ENCODE results near the genes XAGE2, SPANXN5, GPR173, KANTR, ALAS2 and PAGE2B.

GRCh38 chrX:52368850-52369291, at the start of gene XAGE2:
Gene XAGE2 (plus strand): TSS chrX:52369021.
- RRBS: no CpG with 5 or more reads among the region's 19 CpGs

DNA sequence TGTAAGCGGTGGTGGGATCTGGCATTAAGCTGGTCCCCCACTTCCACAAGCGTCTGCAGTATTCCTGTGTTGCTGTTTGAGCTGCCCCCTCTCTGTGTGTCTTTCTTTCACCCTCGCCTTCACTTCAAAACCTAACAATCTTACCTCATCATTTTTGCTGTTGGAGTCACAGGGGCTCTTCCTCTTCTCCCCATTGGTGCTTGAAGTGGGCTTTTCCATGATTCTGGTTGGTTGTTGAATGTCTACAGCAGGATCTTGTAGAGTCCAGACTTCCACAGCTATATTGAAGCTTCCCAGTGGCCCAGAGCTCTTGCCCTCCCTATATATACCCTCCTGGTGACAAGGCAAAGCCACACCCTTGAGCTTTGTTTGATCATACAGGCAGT, at the start of gene SPANXN5:
TSS of gene SPANXN5 (minus strand) at position 298 of the 386 bp plus-strand sequence.
- RRBS: no CpG with 5 or more reads among the region's 3 CpGs

- RRBS: 5% methylated on average over 9 of the region's 44 CpGs
These were observed at the start of gene GPR173 for GRCh38 chrX:53048092-53049299. Gene GPR173 (plus strand): TSS chrX:53048789.

- RRBS: no CpG with 5 or more reads among the region's 2 CpGs
These were observed 7.0 kb downstream of the GPR173 start for GRCh38 chrX:53055573-53056025.

DNA sequence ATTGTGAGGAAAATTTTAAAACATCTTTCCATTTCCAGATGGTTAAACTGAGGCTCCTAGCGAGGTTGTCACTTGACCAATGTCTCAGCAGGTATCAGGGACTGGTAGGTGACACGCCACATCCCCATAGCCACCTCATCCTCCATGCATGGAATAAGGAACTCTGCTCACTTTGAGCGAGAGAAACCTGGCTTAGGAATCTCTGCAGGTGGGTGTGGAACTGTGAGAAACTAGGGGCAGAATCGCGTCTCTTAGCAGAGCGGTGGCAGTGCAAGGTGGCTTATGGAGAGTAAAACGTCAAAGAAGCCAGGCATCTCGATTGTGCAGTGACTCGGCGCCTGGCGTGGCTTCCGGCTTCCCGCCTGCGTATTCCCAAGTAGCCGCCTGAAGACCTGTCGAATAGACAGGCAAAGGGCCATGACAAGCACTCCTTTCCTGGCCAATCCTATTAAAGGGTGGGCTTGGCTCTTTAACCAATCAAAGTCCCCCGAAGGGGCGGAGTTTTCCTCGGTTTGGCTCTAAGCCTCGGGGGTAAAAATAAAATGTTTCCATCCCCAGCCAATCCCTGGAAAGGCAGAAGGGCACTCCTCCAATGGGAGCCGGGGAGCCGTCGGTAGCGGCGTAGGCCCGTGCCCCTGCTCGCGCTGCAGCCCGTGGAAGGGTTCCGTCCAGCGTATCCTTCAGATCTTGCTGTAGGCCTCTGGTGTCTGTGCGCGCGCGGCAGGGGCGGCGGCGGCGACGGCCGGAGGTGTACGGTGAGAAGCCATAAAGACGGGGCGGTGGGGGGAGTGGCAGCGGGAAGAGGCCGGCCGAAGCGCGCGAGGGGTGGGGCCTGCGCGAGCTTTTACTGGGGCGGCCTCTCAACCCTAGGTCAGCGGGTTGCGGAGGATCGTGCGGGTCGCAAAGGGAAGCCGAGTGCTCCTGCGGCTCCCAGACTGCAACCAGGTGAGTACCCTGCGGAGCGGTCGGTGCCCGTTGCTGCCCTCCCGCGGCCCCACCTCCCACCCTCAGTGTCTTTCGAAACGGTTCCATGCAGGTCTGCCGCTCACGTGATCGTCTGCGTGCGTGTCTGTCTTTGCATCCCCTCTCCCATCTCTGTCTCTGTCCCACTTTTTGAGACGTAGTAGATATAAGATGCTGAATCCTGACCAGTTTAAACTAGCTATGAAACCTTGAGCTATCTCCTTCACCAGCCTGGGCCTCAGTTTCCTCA, at the start of gene KANTR:
TSS of gene KANTR (plus strand) at position 613 of the 1,213 bp plus-strand sequence.
- RRBS: 3% methylated on average over 6 of the region's 74 CpGs

GRCh38 chrX:53196211-53197015, 28.6 kb downstream of the KDM5C start:
- RRBS: no CpG with 5 or more reads among the region's 15 CpGs

GRCh38 chrX:53440091-53441309, 6.3 kb upstream of the HSD17B10 start:
- RRBS: 15% methylated on average over 4 of the region's 41 CpGs

GRCh38 chrX:53603108-53603673, 83.3 kb downstream of the HUWE1 start:
- RRBS: no CpG with 5 or more reads among the region's 7 CpGs

- RRBS: no CpG with 5 or more reads among the region's 21 CpGs
These were observed 5.8 kb downstream of the TSR2 start for GRCh38 chrX:54445850-54446540.

- RRBS: no CpG with 5 or more reads among the region's 5 CpGs
These were observed 10.0 kb downstream of the GNL3L start for GRCh38 chrX:54539936-54540499.

- RRBS: no CpG with 5 or more reads among the region's 6 CpGs
These were observed 32.4 kb downstream of the GNL3L start for GRCh38 chrX:54562507-54562767.

GRCh38 chrX:54834289-54834706, 26.8 kb downstream of the MAGED2 start:
- RRBS: no CpG with 5 or more reads among the region's 5 CpGs

DNA sequence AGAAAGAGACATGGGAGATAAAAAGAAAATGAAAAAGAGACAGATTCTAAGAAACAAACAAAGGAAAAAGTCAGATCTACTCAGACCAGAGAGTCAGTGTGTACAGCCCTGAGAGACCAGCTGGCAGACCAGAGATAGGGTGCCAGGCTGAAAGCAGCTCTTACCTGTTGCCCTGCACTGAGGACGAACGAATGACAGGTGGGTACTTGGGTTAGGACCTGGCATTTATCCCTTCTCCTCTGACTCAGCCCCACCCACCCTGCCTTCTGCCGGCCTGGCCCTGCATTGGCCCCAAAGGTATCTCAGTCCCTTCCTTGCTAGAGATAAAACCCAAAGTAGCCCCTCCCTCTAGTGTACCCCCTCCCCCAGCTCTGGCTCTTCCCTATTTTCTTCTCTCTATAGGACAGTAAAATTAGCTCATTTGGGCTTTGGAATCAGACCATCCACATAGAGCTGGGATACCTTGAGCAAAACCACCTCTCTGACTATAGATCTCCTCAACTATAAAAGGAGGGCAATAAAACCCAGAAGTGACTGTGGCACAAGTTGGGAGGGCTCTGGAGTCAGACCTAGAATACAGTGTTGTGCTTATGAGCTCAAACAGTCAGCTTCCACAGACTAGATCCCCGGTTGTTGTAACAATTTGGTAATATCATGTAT, at the start of gene ALAS2:
TSS of gene ALAS2 (minus strand) at position 200 of the 660 bp plus-strand sequence.
- RRBS: no CpG with 5 or more reads among the region's 4 CpGs

GRCh38 chrX:55074972-55075353, at the start of gene PAGE2B:
Gene PAGE2B (plus strand): TSS chrX:55075030.
- RRBS: no CpG with 5 or more reads among the region's 26 CpGs

- RRBS: no CpG with 5 or more reads among the region's 6 CpGs
These were observed 256 bp upstream of the PAGE2 start for GRCh38 chrX:55088644-55088879.

DNA sequence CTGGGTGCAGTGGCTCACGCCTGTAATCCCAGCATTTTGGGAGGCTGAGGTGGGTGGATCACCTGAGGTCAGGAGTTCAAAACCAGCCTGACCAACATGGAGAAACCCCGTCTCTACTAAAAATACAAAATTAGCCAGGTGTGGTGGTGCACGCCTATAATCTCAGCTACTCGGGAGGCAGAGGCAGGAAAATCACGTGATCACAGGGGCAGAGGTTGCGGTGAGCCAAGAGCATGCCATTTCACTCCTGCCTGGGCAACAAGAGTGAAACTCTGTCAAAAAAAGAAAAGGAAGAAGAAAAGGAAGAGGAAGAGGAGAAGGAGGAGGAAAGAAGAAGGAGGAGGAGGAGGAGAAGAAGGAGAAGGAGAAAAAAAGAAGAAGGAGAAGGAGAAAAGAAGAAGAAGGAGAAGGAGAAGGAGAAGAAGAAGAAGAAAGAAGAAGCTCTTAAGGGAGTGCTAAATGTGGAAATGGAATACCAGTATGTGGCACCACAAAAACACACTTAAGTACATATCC, 242.7 kb downstream of the RRAGB start:
- RRBS: no CpG with 5 or more reads among the region's 6 CpGs

GRCh38 chrX:56565146-56565886, 1.9 kb downstream of the UBQLN2 start:
- RRBS: no CpG with 5 or more reads among the region's 13 CpGs

DNA sequence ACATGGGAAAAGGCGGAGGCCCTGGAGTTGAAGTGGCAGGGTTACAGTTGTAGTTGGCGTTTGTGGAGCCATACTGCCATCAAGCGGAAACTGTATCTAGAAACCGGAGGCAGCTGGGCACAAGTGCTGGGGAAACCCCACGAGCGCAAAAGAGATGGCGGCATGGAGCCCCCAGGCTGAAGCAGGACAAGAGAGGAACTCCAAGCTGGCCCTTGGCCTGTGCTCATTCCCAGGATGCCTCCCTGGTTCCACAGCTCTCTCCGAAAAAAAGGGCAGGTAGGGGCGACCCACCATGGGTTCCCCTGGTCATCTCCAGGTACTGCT, 34.8 kb downstream of the NBDY start:
- RRBS: no CpG with 5 or more reads among the region's 9 CpGs

DNA sequence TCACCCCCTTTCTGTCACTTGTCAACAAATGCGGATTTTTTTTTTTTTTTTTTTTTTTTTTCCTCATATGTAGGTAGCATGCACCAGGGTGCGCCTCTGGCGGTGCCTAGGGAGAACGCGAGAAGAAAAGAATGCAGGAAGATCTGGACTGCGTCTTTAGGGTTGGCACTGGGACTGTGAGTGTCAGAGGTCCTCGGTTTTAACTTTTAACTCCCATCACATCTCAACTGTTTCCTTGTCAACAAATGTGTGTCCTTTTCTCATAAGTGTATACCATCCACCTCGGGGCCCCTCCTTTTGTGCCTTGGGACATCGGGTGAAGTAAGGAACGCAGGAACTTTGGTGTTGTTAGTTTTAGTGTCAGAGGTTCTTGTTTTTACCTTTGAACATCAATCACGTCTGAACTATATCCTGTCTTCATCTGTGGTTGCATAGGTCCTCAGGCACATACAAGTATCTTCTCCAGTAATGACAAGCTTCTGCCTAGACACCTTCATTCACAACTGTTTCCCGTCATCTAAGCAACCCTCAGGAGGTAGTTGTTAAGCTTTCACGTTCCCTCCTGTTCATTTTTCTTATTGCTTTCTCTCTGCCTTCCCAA, 51.8 kb downstream of the NBDY start:
- RRBS: no CpG with 5 or more reads among the region's 13 CpGs

- RRBS: no CpG with 5 or more reads among the region's 16 CpGs
These were observed 1.1 kb downstream of the ZXDB start for GRCh38 chrX:57592971-57593292.

Measured in GM19239 (cell line).